AG09319 (cell line): ENCODE results near the genes CFAP97D1 and CD300LG.

GRCh38 chr17:43755219-43755833 is 3.3 kb downstream of the SOST start:
- RRBS = 22% methylated on average over 8 of the region's 75 CpGs

DNA sequence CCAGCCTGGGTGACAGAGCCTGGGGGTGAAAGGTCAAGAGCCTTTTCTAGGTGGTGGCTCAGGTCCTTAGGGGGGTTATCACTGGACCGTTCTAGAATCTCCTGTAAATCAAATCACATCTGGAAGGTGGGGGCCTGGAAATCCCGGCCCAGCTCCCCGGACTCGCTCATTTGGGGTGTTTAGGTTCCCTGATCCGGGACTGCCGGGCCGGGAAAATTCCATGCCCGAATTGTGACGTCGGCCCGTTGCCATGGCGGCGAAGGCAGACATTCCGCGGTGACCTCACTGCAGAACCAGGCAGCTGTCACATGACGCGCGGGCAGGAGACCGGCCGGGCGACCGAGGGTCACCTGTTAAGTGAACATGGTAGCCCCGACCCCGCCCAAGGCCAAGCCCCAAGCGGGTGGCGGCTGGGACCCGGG is 643 bp downstream of the DUSP3 start:
- RRBS = 1% methylated on average over 6 of the region's 27 CpGs

DNA sequence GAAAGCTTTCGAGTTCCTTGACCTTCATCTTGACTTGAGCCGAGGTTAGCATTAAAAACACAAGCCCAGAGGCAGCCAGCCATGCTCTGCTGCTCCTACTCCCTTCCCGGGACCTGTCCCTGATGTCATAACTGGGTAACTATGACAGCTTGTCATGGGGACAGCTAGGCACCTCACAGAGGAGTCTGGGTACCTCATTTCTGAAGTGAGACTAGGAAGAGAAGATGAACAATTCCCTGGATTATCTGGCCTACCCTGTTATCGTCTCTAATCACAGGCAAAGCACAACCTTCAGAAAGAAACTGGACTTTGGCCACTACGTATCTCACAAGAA is at the start of gene CFAP97D1:
TSS of gene CFAP97D1 (plus strand) at position 197 of the 334 bp plus-strand sequence.
- RRBS = no CpG with 5 or more reads among the region's 5 CpGs

DNA sequence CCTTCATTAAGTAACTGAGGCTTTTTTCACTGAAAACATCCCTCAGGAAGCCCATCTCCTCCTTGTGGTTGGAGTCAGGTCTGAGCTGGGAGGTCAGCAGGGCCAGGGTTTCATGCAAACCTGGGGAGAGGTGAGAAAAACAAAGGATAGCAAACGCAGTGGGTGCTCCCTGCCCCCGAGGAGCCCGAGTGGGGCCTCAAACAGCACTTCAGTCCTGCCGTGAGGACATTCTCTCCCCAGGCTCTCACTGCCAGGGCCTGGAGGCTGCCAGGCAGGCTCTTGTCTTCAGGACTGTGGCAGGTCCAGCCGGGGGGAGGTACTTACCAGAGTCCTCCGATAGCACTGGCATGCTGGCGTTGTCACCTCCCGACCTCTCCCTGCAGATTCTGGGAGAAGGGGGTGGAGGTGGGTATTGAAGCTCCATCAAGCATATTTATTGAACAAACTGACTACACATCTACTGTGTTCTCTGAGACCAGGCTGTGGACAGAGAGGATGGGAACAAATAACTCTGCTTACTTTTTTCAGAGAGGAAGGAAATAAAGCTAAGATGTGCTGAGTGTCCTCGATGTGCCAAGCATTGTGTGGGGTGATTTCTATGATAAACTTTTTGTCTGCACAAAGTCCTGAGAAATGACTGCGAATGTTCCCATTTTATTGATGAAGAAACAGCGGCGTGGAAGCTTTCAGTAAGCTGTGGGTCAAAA is 1.2 kb downstream of the MPP3 start:
- RRBS = no CpG with 5 or more reads among the region's 12 CpGs

GRCh38 chr17:43846818-43847592 is at the start of gene CD300LG:
Gene CD300LG, plus strand, starts transcription at chr17:43847176.
- RRBS = no CpG with 5 or more reads among the region's 27 CpGs

DNA sequence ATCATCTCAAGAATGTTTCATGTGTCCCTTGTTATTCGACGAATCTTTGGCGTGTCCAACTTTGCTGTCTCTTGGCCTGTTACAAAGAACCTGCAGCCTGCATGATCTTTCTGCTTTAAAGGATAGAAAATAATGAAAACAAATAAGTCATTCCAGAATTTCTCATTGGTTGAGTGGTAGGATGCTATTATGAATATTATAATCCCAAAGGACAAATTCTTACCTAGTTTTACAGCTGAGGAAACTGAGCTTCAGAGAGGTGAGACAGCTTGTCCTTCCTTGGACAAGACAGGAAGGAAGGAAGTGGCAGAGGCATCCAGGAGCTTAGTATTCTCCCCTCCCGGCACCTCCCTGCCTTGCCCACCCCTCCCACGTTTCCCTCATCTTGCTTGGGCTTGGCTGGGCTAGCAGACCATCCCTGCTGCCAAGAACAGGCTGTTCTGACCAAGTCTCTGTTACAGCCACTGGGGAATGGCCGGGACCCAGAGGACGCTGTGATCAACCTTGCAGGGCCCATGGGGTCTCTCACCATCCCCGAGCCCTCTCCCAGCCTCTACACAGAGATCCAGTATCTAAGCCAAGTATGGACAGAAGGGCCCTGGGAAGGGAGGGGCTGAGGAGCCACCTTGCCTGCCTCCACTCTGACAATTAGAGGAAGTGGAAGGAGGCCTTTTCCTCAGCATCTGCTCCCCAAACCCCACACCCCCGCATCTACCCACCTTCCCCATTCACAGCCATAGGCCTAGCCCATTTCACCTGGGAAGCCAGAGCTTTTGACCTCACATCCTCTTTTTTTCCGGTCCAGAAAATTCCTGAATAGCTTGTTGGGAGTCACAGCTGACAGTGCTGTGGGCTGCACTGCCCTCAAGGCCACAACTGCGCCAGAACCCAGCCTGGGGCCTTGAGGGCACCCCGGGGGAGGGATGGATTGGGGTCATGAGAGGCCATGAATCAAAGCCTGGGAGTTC is 14.0 kb downstream of the CD300LG start:
- RRBS = no CpG with 5 or more reads among the region's 12 CpGs

DNA sequence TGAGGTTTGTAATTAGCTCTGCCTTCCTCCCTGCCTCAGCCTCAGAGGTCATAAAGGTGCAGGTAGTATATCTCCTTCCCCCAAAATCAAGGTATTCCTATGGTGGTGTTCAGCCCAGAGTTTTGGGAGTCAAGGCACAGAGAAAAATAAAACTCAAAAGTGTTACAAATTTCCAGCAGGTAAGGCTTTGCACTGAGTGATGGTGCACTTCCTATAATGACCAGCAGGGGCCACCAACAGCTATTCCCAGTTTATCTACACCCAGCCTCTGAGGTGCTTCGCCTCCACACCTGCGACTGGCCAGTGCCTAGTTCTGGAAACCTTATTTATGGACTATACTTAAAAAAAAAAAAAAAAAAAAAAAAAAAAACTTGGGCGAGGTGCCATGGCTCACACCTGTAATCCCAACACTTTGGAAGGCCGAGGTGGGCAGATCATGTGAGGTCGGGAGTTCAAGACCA is 2.8 kb upstream of the MPP2 start:
- RRBS = no CpG with 5 or more reads among the region's 5 CpGs

GRCh38 chr17:43927128-43927711 is 15.1 kb downstream of the PPY start:
- RRBS = no CpG with 5 or more reads among the region's 36 CpGs

DNA sequence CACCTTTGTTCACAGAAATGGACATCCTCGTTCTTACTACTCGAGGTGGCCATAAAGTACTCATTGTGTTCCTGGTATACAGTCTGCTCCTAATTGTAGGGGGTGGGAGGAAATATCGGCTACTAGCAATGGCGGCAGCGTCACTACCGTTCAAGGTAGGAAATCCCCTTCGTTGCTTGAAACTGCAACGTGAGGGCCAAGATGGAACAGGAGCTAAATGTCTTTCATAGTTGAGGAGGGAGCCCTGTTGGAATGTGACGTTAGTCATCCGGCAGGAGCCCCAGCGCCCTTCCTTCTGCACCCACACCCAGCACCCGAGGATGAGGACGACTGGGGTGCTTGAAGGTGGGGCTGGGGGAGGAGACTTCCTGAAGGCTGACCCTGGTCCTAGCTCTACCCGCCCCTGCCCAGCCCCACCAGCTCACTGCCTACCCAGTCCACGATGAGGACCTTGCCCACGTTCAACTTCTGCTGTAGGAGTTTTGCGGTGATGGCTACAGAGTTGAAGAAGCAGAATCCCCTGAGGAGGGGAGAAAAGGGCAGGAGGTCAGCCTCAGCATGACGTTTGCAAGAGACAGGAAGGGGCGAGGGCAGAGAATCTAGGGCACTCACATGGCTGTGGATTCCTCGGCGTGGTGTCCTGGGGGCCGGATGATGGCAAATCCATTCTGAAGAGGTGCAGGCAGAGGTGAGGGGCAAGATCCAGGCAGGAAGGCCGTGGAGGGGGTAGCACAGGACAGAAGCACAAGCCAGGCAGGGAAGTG is 11.8 kb downstream of the G6PC3 start:
- RRBS = no CpG with 5 or more reads among the region's 23 CpGs

GRCh38 chr17:44108041-44108632 is 15.3 kb downstream of the HDAC5 start:
- RRBS = no CpG with 5 or more reads among the region's 8 CpGs

DNA sequence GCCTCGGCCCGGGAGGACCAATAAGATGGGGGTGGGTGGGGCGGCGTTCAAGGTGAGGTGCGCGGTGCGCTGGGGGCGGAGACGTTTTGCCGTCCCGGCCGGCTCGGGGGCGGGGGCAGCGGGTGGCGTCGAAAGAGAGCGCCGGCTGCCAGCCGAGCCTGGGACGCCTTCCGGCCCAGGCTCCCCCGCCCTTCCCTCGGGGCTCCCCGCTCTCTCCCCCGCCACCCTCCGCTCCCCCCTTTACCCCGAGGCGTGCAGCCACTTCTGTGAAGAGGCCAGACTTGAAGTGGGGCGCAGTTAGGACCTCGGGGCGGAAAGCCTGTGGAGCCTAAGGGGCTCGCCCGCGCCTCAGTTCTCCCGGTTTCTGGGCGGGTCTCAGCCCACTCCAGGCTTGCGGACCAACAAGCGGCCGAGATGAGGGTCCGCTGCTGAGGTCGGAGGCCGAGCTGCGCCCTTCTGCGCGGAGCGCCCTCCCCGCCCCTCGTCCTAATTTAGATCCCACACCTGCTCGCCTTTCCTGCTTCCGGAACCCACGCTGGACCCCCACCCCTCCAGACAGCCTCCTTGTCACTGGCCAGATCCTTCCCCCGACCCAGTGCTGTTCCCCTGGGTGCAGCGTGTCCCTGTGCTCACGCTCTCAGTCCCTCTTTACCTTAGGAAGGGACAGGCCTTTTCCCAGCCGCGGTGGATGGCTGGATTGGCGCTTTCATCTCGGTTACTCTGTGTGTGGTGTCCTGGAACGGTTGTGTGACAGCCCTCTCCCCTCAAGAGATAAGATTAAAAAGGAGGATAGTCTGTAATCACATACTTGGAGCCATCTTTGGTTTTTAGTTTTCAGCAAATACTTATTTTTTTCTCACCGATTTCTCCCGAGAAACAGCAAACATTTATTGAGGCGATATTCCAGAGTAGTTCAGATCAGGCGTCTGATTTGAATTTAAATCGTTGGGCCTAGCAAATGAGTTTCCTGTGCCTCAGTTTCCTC is 849 bp upstream of the ATXN7L3 start:
- RRBS = 1% methylated on average over 17 of the region's 65 CpGs

DNA sequence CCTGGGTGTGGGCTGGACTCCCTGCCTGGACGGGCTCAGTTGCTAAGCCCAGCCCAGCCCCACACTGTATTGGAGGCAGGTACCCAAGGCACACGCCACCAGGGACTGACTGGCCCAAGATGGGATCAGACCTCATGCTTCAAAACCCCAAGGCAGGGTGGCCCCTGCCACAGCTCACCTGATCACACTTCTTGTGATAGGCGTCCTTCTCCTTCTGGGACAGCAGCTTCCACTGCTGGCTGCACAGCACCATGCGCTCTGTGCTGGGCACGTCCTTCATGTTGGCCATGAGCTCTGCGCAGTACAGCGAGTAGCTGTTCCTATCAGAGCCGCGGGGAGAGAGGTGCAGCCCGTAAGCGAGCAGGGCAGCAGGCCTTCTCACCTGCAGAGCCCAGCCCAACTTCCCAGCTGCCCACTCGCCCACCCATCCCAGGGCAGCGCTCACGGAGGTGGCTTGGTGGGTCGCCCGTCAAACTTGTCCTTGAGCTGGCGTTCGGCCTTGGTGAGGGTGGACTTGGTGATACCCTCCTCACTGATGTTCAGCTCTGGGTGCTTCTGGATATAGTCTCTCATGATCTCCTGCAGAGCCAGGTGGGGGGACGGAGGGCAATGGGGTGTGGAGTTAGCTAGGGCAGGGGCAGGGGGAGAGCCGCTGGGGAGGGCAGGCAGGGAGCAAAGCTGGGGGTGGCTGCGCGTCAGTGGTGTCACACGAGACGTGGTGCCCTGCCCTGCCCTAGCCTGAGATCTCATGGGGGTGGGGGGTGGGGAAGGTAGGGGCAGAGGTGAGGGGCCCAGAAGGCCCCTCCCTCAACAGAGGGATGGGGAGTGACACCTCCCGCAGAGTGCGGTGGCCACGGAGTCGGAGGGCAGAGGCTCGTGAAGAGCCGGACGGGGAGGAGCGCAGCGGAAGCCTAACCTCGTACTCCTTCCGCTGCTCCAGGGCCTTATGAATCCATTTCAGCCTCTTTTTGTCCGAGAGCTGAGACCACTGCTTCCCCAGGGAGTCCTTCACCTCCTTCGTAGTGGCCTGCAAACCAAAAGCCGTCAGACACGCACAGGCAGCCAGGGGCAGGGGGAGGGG is 7.7 kb downstream of the UBTF start:
- RRBS = no CpG with 5 or more reads among the region's 39 CpGs

- RRBS = under 1% methylated on average over 44 of the region's 57 CpGs
Observed at GRCh38 chr17:44218936-44219341, 536 bp downstream of the UBTF start.

DNA sequence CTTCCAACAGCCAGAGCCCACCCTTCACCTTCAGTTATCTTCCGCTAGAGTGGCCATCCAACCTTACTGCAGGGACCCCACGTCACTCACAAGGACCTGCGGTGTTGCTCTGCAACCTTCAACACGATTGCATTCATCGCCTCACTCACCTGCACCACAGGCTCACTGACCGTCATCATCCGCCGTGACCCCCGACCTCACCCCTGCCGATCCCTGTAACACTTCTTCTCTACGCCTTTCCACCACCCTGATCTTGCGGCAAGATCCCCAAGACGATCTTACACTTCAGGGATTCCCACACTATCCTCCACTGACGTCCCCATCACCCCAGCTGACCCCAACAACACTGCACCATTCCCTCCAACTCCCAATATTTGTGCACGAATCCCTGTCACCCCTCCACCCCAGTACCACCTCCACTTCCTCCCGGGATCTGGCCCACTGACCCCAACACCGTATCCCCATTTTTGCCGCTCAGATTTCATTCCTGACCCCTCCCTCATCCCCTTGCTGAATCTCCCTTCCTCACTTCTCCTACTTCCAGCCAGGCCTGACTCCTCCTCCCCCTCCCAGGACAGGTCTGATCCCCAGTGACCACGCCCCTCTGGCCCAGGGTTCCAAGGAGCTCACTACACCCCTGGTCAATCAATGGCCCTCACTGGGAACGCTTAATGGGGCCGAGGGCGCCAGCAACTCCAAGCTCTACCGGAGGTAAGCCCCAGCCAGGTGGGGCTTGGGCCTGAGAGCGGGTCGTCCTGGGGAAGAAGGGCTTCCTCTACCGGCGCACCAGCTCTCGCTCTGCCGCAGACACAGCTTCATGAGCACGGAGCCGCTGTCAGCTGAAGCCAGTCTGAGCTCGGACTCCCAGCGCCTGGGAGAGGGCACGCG is 7.7 kb downstream of the RUNDC3A start:
- RRBS = 4% methylated on average over 4 of the region's 35 CpGs

GRCh38 chr17:44319486-44320485 is 4.8 kb downstream of the SLC25A39 start:
- RRBS = 77% methylated on average over 5 of the region's 30 CpGs

GRCh38 chr17:44338570-44339093 is 6.5 kb upstream of the GRN start:
- RRBS = no CpG with 5 or more reads among the region's 7 CpGs

DNA sequence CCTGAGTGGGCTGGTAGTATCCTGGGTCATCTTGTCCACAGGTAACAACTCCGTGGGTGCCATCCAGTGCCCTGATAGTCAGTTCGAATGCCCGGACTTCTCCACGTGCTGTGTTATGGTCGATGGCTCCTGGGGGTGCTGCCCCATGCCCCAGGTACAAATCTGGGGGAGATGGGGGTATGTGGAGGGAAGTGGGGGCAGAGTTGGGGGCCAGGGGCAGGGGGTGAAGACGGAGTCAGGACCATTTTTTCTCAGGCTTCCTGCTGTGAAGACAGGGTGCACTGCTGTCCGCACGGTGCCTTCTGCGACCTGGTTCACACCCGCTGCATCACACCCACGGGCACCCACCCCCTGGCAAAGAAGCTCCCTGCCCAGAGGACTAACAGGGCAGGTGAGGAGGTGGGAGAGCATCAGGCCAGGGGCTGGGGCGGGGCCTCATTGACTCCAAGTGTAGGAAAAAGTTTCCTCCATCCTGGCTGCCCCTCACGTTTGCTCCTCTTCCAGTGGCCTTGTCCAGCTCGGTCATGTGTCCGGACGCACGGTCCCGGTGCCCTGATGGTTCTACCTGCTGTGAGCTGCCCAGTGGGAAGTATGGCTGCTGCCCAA is 5.2 kb downstream of the GRN start:
- RRBS = no CpG with 5 or more reads among the region's 18 CpGs

DNA sequence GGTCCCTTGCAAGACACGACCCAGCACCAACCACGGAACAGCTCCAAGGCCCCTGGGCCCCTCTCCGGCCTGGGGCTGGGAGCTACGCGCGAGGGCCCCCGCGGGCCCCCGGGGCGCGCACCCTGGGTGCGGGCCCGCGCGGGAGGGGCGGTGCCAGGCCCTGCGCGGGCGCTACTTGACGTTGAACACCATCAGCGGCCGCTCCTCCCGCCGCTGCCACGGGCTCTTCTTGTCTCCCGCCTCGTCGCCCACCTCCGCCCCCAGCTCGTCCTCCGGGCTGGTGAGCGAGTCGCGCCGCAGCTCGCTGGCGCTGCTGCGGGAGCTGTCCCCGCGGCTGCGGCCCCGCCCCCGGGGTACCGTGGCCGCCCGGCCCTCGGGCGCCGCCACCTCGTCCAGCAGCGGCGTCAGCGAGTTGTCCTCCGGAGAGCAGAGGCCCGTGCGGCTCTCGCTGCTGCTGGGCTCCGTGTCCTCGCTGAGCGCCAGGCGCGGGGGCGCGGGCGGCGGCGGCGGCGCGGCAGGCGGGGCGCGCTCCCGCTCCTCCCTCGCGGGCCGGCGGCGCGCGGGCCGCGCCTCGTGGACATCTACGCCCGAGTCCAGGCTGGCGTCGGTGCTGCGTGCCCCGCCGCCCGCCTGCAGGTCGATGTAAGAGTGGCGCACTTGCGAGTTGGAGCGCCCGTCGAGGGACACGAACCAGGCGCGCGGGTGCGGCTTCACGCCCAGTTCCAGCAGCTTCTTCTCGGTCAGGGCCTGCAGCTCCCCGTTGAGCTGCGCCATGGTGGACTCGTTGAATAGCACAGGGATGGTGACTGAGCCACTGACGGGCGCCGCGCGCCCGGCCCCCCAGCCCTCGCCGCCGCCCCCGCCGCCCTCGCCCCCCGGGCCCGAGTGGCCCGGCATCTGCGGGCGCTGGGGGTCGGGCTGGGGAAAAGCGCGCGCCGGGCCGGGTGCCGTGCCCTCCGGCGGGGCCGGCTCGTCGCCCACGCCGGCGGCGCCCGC is 8.8 kb downstream of the GRN start:
- RRBS = 14% methylated on average over 45 of the region's 142 CpGs

- RRBS = no CpG with 5 or more reads among the region's 15 CpGs
Observed at GRCh38 chr17:44533446-44533949, 23.8 kb upstream of the FZD2 start.